Progenitor cell of endocrine pancreas (in vitro differentiated cells): Measurements from ENCODE around the gene ABCC6.

GRCh38 chr16:14876266-14876822 is 42.8 kb downstream of the NOMO1 start:
- PRO-cap = no peak

DNA sequence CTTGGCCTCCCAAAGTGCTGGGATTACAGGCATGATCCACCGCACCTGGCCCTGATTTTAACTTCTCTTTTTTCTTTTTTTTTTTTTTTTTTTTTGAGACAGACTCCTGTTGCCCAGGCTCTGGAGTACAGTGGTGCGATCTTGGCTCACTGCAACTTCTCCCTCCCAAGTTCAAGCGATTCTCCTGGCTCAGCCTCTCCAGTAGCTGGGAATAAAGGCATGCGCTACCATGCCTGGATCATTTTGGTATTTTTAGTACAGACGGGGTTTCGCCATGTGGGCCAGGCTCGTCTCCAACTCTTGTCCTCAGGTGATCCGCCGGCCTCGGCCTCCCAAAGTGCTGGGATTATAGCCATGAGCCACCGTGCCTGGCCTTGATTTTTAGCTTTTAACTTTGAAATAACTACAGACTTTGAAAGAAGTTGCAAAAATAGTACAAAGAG is 18.2 kb downstream of the NPIPA1 start:
- PRO-cap = no peak

- PRO-cap = no peak
Measured at GRCh38 chr16:15021763-15022498, 33.9 kb downstream of the NTAN1 start.

DNA sequence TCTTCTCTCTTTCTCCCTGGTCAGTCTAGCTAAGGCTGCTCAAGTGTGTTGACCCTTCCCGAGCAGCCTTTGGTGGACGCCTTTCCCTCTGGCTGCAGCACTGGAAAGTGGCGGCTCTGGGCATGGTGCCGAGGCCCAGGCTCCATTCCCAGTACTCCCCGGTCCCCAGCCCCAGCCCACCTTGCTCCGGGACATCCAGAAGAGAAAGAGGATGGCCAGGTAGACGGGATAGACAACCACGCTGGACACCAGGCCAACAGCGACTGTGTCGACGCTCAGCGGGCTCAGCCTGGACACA is 33.2 kb upstream of the RRN3 start:
- PRO-cap = no peak

GRCh38 chr16:15154544-15155602 is 60.8 kb upstream of the RRN3 start:
- PRO-cap = unidirectional peak, plus-strand start at chr16:15154643; unidirectional peak, minus-strand start at chr16:15154771; bidirectional peak, plus-strand start at chr16:15155177, minus-strand start at chr16:15154896

- PRO-cap = no peak
Measured at GRCh38 chr16:15462486-15463057, 28.2 kb downstream of the BMERB1 start.

DNA sequence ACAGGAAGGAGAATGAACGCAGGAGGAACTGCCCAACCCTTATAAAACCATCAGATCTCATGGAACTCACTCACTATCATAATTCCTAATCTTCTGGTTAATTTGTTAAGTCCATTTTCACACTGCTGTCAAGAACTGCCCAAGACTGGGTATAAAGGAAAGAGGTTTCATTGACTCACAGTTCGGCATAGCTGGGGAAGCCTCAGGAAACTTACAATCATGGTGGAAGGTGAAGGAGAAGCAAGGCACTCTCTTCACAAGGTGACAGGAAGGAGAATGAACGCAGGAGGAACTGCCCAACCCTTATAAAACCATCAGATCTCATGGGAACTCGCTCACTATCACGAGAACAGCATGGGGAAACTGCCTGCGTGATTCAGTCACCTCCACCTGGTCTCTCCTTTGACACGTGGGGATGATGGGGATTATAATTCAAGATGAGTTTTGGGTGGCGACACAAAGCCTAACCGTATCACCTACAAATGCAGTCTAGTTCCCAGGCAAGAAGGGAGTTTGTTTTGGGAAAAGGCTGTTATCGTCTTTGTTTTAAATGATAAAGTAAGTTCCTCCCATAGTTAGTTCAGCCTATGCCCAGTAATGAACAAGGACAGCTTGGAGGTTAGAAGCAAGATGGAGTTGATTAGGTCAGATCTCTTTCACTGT is 68.9 kb downstream of the MARF1 start:
- PRO-cap = no peak

GRCh38 chr16:15697567-15698046 is 47.6 kb downstream of the NDE1 start:
- PRO-cap = no peak

- PRO-cap = no peak
Measured at GRCh38 chr16:15702726-15703488, 52.9 kb downstream of the NDE1 start.

DNA sequence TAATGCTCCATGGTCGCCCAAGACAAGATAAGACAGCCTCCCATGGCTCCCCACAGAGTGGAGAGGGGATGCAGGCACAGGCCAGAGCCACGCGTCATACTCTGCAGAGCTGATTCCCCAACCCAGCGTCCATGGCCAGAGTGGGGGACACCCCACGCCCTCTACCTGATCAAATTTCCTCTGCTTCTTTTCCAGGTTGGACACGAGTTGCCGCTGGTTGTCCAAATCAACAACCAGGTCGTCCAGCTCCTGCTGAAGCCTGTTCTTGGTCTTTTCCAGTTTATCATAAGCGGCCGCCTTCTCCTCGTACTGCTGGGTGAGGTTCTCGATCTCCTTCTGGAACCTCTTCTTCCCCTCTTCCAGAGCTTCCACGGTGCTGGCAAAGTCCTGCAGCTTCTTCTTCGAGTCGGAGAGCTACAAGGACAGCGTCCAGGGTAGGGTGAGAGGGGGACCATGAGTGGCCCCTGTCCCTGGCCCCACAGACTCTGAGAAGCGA is 74.0 kb downstream of the NDE1 start:
- PRO-cap = no peak

GRCh38 chr16:15807635-15808290 is 49.1 kb downstream of the MYH11 start:
- PRO-cap = no peak

GRCh38 chr16:15829295-15830016 is 27.4 kb downstream of the MYH11 start:
- PRO-cap = no peak

DNA sequence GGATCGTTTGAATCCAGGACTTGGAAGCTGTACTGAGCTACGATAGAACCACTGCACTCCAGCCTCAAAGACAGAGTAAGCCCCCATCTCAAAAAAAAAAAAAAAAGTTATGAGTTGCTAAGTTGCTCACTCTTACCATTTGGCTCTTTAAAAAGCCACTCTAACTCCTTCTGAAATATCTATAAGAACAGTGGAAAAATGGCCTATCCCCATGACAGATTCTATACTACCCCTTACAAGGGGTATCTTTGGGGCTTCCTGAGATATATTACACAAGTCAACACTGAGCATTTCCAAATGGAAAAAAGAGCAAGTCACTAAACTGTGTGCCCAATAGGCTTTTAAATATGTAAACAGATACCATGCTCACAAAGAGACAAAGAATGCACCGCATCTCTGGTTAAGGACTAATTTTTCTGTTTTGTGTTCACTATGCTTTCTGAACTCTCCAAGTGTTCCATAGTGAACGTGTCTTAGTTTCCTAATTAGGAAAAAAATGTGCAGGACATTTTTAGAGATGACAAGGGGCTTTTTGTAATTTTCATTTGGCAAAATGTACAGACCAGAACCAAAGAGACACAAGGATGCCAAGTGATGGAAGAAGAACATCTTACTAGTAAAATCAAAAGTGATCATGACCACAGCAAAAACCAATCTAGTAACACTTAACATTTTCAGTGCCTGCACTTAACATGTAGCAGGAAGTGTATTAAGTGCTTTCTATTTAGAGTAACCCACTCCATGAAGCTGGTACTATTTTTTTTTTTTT is 21.7 kb downstream of the MYH11 start:
- PRO-cap = no peak

DNA sequence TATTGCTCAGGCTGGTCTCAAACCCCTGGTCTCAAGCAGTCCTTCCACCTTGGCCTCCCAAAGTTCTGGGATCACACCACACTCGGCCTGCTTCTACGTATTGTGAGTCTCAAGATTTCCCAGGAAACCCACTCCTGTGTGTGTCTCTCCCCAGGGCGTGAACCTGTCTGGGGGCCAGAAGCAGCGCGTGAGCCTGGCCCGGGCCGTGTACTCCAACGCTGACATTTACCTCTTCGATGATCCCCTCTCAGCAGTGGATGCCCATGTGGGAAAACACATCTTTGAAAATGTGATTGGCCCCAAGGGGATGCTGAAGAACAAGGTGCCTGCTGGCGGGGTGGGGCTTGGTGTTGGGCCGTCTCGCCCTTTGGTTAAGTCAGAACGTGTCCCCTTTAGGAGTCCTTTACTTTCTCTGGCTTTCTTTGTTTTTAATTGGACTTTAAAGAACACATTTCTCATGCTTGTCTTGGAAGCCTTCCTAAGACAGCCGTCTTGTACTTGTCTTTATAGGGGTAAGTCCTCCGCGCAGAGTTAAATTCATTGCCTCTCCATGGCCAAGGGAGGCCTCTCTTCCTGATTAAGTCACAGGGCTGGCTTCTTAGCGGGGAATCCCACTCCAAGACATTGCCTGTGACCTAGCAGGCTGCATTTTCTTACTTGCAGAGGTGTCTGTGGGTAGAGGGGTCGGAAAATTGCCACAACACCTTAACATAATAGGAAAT is 136.5 kb downstream of the ABCC6 start:
- PRO-cap = no peak

DNA sequence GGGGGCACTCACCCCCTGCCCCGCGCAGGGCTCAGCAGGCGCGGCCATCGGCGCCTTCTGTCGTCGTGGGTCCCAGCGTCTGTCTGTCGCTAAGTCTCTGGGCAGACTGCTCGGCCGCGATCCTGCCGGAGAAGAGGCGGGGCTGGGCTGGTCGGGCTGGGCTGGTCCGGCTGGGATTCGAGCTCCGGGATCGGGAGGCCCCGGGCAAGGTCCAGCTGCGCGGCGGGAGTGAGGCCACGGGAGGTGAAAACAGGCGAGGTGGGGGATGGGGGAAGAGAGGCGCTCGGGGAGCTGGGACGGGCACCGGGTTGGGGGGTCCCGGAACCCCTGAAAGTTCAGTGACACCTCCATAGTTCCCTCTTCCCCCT is at the start of gene ABCC6:
Gene ABCC6, minus strand, starts transcription at position 108 of the 368 bp plus-strand sequence.
- PRO-cap = no peak

DNA sequence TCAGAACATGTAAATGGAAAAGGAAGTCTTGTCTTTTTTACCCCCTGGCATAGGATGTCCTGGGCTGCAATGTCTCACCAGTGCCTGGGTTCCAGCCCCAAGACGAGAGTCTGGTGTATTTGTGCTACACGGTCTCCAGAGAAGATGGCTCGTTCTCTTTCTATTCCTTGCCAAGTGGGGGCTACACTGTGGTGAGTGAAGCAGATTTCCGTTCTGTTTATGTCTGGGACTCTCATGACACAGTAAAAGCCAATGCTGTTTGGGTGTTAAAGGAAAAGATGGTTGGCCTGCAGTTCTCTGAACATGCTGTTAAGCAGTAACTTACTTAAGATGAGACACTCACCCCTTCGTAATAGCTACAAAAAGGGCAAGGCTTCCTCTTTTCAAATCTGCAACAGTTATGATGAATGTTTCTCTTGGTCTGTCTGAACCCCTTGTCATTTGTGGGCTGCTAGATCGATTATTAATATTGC is 19.6 kb downstream of the NOMO3 start:
- PRO-cap = no peak

DNA sequence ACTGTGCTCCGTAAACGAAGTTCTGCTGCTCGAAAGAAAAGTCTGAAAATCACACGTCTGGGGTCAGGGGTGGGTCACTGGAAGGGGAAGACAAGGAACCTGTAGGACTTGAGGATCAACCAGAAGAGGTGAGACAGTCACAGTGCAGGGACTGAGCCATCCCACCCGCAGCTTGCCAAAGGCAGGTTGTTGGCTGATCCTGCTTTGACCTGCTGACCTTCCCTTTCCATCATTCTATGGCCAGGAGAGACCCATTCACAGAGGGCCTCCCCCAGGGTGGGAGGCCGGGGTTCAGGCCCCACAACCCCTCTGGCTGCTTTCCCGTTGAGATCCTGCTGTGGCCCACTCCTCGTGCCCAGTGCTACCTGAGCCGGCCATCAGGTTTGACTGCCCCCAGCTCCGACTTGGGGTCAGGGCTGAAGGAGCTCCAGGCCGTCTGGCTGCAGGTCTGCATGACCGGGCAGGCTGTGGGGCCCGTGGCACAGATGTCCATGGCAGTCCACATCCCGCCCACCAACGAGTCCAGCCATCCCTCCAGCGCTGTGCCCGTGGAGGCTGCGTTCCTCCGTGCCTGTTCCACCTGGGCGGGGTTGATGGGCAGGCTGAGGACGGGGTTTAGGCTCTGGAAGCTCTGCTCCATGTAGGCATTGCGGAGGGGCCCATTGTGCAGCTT is 362.3 kb downstream of the XYLT1 start:
- PRO-cap = no peak

- PRO-cap = no peak
Measured at GRCh38 chr16:17266582-17267173, 204.1 kb downstream of the XYLT1 start.

- PRO-cap = no peak
Measured at GRCh38 chr16:17275226-17275834, 195.4 kb downstream of the XYLT1 start.

DNA sequence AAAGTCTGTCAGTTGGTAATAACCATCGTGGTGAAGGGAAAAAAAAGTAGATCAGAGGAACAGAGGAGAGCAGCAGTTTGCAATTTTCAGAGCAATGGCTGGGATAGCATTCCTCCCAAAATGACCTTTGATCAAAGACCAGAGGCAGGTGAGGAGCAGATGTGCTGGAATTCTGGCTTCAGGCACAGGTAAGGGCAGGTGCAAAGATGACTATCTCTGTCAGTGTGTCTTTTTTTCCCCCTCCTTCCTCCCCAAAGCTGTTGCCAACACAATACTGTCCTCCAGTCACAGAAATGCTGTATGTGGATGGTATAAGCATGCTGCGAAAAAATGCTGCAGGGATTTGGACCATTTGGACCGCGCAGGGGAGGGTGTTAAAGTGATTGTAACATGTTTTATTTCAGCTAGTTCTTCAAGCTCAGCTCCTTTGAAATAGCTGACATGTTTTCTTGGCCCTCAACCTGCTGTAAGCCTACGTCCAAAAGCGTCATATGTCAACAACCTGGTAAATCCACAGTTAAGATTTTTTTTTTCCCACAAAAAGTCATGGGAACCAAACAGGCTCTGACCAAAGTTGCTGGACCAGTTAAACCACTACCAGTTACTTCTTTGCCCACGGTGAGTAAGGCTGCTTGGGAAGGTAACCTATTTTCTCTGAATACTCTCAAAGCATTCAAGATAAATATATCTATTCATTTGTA is 166.5 kb downstream of the XYLT1 start:
- PRO-cap = bidirectional peak, plus-strand start at position 616 of the sequence, minus-strand start at position 457 of the sequence